Sternocleidomastoid (tissue), 1 donor: Measurements from ENCODE around the gene DSCAML1.

DNA sequence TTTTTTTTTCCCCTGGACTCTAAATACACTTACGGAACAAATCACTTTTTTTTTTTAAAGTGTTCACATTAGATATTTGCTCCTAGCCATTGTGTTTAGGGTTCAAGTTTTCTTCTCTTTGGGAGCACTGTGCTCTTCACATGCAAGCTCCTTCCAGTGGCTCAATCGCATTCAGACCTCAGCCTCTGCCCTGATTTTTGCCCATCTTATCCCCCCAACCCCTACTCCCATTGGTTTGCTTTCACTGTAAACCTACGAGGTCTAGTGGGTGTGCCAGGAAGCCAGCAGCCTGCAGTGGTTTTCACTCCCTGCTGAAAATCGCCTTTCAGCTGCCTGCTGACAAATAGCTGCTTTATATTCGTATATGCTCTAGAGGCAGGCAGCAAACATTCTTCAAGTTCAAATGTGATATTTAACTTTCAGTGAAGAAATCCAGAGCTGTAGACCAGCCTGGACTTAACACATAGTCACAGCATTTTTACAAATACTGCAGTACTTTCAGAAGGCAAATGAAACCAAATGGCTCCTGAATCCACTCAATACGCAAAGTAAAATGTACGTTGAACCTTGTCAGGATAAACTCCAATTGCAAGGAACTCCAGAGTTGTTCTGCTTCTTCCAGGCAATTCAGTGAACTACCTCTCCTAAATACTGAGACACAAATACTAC, 92.8 kb upstream of the APOA1 start:
- PRO-cap = no peak

- PRO-cap = no peak
Measured at GRCh38 chr11:116947943-116948379, 110.5 kb upstream of the APOA1 start.

GRCh38 chr11:116949650-116950483, 112.4 kb upstream of the APOA1 start:
- PRO-cap = no peak

- PRO-cap = no peak
Measured at GRCh38 chr11:116977144-116977367, 121.2 kb downstream of the SIK3 start.

- PRO-cap = no peak
Measured at GRCh38 chr11:116990587-116991287, 107.5 kb downstream of the SIK3 start.

- PRO-cap = no peak
Measured at GRCh38 chr11:116999523-117000019, 98.7 kb downstream of the SIK3 start.

GRCh38 chr11:117022802-117023592, 75.2 kb downstream of the SIK3 start:
- PRO-cap = no peak

- PRO-cap = unidirectional peak, minus-strand start at chr11:117036086
Measured at GRCh38 chr11:117035884-117036214, 62.4 kb downstream of the SIK3 start.

DNA sequence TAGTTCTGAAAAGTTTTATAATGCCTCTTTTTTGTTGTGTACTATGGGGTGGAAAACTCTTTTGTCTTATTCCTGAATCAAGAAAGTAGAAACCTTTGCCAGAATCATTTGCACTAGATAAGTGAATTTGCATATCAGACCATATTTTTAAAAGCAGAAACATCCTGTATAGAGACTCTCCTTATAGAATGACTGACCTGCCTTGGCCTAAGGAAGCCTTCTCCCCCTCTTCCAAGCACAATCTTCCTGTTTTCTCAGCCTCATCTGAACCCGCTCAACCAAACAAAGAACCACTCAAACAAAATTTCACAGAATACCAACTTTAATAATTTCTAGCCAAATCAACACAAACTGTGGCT, 60.3 kb downstream of the SIK3 start:
- PRO-cap = no peak

DNA sequence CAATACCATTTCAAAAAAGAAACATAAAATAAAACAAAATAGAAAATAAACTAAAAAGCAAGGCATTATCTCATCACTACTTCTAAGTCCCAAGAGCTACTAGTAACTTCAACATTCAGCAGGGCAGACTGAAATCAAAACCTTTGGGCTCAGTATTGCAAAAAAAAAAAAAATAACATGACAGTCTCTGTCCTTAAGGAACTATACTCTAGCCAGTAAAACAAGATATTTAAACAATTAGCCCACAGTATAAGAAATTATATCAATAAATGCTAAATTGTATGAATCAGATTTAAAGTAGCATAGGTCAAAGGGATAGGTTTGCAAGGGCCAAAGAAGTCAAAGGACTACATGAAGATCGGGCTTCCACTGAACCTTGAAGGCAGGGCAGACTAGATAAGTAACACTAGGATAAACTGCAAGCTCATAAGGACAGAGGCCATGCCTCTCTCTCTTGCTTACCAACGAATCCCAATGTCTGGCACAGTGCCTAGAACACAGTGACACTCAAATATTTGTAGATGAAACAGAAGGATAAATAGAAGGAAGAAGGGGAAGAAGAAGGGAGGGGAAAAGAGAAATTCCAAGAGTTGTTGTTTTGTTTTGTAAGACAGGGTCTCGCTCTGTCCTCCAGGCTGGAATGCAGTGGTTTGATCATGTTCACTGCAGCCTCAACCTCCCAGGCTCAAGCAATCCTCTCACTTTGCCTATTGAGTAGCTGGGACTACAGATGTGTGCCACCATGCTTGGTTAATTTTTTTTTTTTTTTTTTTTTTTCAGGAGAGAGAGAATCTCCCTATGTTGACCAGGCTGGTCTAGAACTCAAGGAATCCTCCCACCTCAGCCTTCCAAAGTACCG, 27.0 kb downstream of the SIK3 start:
- PRO-cap = no peak

DNA sequence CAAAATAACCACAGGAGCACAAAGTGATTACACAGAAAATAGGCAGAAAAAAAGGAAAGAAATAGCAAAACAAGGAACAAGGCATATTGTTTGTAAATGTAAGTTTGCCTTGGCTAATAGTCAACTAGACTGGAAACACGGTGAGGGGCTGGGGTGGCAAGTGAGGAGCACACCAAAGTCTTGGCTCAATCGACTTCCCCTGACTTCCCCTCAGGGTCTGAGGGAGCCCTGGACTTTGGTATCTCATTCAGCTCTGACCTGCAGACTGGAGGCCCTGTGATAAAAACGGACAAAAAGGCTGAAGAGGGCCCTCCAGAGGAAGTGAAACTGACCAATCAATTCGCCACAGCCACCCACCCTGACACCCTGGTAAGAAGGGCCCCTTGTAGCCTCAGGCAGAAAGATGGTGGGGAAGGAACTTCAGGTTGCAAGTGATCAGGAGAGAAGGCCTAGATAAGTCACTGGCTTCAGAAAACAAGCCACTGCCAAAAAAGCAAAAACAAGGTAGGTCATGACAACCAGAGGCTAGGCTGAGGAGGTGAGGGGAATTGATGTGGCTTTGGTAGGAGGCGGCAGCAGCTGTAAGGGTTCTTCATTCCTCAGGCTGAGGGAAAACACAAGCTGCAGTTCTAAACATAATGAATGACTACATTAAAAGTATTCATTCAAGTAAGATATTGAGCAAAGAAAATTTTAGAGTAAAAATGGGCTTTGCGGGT, 1.7 kb downstream of the SIK3 start:
- PRO-cap = unidirectional peak, plus-strand start at position 398 of the sequence

GRCh38 chr11:117143433-117143761, 690 bp upstream of the PAFAH1B2 start:
- PRO-cap = no peak

DNA sequence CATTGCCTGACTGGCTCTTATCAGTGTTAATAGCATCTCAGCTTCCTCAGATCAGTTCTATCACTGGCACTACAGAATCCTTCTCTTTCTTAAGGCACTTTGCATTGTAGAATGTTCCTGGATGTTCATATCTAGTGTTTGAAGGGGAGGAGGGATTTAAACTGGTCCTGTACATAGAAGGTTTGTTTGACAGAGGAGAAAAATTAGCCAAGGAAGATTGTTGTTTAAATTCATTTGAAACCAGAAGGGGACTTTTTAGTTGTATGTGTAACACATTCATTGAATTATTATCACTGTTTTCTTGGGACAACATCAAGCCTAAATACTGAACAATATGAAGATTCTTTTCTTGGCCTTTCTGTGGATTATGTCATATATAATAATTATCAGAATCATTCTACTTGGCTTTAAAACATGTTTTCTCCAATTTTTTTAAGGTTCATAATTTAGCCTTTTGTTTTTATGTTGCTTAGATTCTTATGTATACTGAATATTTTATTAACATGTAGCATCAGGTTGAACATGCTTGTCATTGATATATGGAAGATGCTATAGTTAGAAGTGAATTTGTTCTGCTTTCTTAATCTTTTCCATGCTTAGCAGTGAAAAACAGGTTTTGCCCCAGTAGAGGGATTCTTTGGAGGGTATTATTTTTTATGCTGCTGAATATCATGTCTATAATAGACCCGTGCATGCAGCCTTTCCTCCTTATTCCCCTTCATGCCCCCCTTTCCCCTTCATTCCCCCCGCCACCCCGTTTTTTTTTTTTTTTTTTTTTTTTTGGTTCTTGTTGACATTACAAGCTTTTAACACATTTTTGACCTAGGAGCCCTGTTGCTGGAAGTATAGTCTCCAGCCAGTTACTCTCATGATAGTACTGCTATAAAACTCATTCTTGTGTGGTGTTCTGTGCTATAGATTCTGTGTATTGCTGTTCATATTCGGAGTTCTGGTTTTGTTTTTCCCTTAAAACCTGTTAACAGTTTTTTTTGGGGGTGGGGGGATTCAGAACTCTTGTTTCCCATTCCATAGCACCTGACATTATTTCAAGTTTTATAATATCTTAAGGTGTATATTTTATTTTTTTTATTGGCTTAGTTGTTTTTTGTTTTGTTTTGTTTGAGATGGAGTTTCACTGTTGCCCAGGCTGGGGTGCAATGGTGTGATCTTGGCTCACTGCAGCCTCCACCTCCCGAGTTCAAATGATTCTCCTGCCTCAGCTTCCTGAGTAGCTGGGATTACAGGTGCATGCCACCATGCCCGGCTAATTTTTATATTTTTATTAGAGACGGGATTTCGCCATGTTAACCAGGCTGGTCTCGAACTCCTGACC, 10.4 kb upstream of the SIDT2 start:
- PRO-cap = no peak

GRCh38 chr11:117171820-117172256, 6.7 kb upstream of the SIDT2 start:
- PRO-cap = no peak

GRCh38 chr11:117186387-117186798, 7.8 kb downstream of the SIDT2 start:
- PRO-cap = no peak

- PRO-cap = no peak
Measured at GRCh38 chr11:117218620-117218966, 13.3 kb downstream of the PCSK7 start.

DNA sequence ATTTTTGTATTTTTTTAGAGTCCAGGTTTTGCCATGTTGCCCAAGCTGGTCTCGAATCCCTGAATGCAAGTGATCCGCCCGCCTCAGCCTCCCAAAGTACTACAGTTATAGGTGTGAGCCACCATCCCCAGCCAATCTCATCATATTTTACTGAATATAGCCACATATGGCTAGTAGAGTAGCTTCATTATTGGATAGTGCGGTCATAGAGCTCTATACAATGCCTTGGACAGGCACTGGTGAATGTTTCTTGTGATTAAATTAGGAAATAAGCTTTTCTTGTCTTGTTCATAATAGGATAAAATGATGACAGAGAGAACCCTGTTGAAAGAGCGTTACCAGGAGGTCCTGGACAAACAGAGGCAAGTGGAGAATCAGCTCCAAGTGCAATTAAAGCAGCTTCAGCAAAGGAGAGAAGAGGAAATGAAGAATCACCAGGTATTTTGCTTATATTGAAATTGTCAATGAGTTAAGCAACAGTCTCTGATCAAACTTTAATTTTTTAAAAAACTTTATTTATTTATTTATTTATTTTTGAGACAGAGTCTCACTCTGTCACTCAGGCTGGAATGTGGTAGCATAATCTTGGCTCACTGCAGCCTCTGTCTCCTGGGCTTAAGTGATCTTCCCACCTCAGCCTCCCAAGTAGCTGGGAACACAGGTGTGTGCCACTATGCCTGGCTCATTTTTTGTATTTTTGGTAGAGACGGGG, 11.8 kb downstream of the RNF214 start:
- PRO-cap = no peak

DNA sequence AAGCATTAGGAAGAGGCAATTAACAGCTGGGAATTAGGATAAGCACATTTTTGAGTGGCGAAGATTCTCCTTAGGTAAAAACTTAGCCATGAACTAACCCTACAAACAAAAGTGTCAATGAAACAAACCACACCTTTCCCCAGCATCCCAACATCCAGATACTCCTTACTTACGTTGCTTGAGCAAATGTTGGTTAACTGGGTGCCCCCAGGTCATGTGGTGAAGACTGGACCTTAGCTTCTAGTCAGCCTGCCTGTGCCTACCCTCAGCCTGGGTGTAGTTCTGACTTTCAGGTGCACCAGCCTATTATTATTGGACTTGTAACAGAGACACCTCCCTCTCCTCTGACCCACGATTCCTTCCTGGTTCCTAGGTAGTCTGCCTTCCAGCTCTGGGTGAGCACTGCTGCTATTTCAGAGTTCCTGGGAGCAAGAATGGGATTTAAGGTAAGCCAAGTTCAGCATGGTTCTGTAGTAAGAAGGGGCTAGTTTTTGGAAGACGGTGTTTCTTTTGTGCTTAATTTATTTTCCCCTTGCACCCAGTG, 138.3 kb downstream of the DSCAML1 start:
- PRO-cap = no peak

GRCh38 chr11:117796591-117797531, at the start of gene DSCAML1:
Gene DSCAML1 (minus strand): TSS chr11:117797216.
- PRO-cap = unidirectional peak, minus-strand start at chr11:117797193

DNA sequence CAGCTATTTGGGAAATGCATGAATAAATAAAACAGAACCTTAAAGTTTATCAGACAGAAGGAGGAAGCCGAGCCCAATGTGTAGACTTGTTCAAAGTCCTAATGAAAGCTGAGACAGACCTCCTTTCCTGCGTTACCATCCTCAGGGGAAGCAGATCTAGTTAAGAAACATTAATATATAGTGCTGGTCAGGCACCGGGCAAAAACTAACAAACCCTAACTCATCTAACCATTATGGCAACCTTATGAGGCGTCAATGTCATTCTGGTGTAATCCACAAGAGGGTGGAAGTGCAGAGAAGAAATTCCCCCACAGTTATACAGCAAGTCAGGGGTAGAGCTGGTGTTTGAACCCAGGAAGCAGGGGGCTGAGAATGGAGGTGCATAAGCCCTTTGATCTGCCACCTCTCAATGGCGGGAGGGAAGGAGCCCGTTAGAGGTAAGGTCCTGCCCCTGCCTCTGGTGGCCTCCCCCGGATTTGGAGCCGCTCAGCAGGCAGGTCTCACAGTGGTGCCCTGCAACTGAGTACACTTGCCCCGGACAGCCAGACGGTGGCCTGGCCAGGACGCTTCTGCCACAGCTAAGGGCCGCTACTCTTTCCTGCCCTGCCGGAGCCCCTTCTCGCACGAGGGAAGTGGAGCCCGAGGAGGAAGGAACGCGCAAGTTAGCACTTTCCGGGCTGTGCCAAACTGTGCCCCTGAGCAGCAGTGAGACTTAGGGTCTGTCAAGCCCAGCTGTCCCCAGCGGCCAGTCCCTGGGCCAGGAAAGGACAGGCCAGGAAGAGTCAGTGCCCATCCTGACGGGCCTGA, 1.2 kb downstream of the FXYD2 start:
- PRO-cap = no peak